Mesangial cell (primary cell): Measurements from ENCODE around the genes SH3BP2, NOP14 and RGS12.

DNA sequence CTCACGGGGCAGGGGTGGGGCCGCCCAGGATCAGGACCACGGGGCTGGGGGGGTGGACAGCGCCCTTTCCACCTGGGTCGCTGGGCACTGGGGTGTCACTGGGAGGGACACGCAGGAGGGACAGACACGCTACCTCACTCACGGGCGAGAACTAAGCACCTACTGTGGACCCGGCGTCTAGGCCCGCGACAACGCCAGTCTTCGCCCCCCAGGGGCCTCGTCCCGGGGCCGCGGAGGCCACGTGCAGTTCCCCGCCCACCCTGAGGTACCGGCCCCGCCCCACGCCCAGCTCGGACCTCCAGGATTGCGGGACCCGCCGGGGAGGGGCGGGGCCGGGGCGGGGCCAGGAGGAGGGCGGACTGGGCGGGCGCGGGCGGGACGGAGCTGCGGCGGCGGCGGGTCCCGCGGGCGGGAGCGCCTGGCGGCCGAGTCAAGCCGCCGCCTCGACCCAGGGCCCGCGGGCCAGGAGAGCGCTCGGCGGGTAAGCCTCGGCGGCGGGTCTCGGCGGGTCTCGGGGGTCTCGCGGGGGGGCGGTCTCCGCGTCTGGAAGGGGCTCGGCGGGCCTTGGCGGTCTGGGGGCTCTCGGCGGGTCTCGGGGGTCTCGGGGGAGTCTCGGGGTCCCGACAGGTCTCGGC is at the start of gene SH3BP2:
Gene SH3BP2, plus strand, starts transcription at position 428 of the 635 bp plus-strand sequence.
- RAMPAGE, long total RNA = start-site peak on the plus strand centred at position 423 of the sequence, 37 bp wide, 47 reads

DNA sequence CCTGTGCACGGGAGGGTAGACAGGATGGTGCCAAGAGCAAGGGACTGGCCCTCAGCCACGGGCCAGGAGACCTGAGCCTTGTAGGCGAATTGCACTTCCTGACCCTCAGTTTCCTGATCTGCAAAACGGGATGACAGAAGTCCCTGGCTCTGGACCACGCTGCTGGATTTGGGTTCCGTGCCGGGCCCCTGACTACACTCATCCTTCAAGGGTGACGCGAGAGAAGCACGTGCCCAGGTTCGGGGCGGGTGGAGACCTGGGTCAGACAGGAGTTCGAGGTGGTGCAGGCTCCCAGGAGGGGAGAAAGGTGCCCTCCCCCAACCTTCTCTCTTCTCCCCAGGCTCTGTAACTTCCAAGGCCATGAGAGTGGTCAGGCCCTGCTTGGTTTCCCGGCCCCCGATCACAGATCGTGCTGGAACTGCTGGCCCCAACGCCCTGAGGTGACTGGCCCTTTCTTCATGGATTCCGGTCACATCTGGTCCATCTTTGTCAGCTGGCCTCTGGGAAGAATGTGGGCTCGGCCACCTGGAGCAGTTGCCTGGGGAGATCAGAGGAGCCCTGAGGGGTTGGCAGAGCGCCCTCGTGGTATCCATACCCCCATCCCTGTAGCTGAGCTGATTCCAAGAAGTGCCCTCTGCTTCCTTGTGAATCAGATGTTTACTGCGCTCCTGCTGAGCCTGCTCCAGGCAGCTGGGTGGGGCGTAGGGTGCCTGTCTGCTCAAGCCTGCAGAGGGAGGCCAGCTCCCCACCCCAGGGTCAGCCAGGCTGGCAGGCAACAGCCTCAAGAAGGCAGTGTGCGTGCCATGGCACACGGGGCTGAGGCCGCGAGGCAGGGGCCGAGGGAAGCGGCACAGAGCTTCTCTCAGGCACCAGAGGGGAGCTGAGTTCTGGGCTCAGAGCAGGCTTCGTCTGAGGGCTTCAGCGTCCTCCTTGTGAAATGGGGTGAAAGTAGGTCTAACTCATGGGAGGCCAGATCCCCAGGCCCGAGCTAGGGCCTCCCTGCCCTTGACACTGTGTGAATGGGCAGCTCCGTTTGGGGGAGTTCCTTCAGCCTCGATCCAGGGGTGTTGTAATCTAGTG is 3.5 kb downstream of the SH3BP2 start:
- RAMPAGE, long total RNA = no peak

DNA sequence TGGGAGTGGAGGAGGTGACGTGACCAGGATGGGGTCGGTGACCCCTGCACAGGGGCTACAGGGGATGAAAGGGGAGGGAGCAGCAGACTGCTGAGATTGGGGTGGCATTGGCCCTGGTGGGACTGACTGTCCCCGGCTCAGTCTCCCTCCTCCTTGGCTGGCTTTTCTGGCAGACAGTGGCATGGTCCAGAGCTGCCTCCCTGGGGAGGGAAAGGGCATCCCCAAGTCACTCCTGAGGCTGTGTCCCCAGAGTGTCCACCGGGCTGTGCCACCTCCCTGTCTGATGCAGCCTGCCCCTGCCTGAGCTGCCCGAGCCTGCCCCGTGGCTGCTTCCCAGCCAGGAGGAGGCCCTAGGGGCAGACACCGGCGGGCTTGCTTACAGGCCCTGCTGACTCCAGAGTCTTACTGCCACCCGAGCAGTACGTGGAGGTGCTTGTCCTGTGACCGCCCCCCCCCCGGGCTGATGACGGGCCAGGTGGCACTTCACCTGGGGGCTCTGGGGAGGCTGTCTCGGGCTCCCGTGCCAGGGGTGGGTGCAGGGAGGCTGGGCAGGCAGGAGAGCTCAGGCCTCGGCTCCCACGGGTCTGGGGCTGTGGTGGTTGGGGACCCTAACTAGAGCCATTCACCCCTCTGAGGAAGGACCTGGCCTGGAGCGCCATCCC is 7.3 kb downstream of the SH3BP2 start:
- RAMPAGE, long total RNA = no peak

DNA sequence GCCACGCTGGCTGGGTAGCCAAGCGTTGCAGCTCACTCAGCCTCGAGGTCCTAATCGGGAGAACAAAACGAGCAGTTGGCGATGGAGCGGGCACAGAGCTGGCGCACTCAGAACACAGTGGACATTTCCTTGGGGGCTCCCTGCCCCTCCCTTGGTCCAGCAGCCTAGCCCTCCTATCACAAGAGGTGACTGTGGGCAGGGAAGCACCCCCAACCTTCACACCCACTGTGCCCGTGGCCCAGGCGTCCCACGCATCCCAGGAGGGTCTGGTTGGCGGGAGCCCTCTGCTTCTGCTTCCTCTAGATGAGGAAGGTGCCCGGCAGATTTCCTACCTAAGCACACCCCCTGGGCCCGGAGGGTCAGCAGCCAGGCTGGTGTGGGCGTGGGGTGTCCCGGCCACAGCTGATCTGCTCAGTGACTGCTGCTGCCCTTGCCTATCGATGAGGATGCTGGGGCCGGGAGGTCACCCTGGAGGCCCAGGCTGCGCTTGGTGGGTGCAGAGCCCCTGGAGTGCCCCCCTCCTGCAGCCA is 12.0 kb downstream of the SH3BP2 start:
- RAMPAGE, long total RNA = no peak

DNA sequence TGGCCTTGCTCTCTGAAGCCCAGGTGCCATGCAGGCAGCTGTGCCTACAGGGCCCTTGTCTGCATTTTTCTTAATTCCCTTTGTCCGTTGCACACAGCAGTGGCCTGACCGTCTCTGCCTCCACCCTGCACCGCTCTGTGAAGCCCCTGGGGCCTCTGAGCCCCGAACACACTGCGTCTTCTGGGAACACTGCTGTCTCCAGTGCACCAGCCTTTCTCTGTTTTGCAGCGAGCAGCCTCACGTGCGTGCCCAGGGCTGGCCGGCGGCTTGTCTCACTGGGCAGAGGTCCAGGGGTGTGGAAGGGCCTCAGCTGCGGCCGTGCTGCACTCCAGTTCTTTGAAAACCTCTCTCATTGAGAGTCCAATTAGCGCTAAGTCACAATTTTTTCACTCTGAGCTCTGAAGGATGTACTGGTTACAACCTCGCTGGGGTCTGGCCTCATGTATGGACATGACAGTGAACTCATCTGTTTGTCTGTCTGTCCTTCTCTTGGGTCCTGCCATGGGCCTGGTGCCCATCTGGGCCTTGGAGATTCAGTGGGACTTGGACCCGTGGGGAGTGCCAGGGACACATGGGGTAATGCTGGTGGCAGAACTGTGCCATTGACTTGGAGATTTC is 14.1 kb downstream of the SH3BP2 start:
- RAMPAGE, long total RNA = no peak

DNA sequence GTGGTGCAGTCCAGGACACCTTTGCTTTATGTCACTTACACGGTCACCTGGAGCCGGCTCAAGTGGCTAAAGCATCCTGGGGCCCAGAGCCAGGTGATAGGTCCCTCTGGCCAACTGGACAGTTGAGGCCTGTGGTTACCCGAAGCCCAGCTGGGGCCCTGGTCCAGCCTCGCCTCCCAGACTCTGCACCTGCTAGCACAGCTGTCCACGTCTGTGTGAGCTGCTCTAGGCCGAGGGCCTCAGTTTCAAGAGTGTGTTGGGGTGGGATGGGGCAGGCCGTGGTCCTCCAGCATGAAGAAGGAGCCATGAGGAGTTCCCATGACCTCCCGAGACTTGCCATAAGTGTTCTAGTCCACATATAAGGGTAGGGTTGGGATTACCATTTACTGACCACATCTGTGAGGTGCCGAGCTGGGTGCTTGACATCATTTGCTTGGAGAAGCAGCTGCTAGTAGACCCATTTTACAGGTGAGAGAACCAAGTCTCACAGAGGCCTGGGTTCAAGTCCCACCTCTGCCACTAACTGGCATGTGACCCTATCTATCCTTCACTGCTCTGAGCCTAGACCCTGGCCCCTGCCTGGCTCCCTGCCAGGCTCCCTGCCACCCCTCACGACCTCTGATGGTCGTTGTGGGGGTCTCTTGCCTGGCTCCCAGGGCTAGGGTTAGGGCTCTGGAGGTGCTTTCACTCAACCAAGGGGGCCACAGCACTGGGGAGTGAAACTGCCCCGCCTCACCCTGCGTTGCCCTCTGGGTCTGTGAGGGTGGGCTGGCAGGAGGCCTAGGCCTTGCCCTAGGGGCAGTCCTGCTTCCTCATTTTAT is 7.4 kb upstream of the ADD1 start:
- RAMPAGE, long total RNA = no peak

DNA sequence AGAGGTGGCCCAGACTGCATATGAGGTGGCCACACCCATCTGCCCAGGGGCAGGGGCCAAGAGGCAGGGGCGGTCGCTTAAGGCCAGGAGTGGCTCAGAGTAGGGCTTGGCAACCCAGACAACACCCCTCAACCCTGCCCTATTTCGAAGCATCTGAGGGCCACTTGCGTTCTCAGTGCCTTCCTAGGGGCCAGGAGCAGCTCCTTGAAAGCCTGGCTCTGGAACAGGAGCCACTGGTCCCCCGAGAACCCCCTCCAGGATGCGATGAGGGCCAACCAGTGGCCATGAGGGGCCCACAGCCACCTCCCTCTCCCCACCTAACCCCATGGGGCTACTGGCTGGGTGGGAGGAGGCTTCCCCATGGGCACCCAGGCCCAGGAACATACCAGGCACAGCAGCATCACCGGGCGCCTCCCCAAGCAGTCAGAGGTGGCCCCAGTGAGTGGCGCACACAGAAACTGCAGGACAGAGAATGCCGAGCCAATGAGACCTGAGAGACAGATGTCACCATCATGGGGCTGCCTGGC is 1.8 kb downstream of the MFSD10 start:
- RAMPAGE, long total RNA = no peak

GRCh38 chr4:2939321-2940249 is 5.0 kb upstream of the MFSD10 start:
- RAMPAGE, long total RNA = no peak

GRCh38 chr4:2962741-2963524 is at the start of gene NOP14:
NOP14 (minus strand) TSS chr4:2963406.
- RAMPAGE, long total RNA = start-site peak on the minus strand at chr4:2963340-2963419, 1,079 reads

- RAMPAGE, long total RNA = no peak
These were observed 26.7 kb upstream of the HTT start for GRCh38 chr4:3047543-3048323.

DNA sequence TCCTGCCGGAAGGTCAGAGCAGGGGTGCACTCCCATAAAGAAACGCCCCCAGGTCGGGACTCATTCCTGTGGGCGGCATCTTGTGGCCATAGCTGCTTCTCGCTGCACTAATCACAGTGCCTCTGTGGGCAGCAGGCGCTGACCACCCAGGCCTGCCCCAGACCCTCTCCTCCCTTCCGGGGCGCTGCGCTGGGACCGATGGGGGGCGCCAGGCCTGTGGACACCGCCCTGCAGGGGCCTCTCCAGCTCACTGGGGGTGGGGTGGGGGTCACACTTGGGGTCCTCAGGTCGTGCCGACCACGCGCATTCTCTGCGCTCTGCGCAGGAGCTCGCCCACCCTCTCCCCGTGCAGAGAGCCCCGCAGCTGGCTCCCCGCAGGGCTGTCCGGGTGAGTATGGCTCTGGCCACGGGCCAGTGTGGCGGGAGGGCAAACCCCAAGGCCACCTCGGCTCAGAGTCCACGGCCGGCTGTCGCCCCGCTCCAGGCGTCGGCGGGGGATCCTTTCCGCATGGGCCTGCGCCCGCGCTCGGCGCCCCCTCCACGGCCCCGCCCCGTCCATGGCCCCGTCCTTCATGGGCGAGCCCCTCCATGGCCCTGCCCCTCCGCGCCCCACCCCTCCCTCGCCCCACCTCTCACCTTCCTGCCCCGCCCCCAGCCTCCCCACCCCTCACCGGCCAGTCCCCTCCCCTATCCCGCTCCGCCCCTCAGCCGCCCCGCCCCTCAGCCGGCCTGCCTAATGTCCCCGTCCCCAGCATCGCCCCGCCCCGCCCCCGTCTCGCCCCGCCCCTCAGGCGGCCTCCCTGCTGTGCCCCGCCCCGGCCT is 802 bp upstream of the HTT start:
- RAMPAGE, long total RNA = no peak

DNA sequence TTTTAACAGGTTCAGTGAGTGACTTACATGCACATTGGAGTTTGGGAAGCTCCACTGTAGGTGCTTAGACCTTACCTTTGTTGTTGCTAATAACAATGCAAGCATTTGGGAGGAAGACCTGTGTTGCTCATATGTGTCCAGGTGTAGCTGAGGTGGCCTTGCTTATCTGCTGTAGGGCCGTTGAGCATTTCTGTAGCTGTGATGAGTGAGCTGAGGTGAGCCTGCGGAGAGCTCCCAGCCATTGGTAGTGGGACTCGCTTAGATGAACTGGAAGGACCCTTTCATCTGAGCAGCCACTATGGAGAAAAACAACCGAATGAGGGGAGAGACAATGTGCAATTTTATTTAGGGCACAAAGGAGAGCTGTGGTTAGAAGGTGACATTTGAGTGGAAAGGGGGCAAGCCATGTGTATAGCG is 8.1 kb downstream of the HTT start:
- RAMPAGE, long total RNA = no peak

GRCh38 chr4:3123152-3123840 is 48.8 kb downstream of the HTT start:
- RAMPAGE, long total RNA = no peak

- RAMPAGE, long total RNA = no peak
These were observed 59.8 kb downstream of the HTT start for GRCh38 chr4:3134167-3134877.

- RAMPAGE, long total RNA = no peak
These were observed 56.1 kb upstream of the MSANTD1 start for GRCh38 chr4:3192867-3193198.

DNA sequence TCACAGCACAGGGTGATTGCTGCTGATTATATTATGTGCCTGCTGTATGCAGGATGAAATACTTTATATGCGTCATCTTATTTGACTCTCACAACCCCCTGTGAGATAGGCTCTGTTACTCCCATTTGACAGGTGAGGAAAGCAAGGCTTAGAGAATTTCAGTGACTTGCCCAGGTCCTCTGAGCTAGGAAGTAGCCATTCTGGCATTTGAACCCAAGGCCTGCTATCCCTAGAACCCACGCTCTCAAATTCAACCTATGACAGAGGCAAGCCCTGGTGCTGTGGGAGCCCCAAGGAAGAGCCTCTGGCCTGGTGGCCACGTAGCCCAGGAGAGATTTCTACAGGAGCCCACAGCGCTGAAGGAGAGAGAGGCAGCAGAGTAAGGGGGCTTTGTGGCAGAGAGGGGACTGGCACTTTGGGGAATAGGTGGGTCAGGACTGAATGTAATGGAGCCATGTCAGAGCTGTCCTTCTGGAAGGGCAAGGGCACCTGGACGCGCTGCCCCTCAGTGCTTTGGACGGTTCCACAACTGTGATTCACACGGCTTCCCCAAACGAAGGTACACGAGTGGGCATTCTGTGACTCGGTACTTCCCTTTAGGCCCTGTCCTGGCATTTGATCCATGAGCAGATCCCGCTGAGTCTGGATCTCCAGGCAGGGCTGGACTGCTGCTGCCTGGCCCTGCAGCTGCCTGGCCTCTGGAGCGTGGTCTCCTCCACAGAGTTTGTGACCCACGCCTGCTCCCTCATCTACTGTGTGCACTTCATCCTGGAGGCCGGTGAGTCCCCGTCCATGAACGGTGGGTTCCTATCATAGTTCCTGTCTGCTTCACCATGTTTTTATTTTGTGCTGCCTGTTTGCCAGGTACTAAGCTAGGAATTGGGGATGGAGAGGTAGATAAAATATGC is 35.3 kb upstream of the MSANTD1 start:
- RAMPAGE, long total RNA = no peak

GRCh38 chr4:3285292-3286194 is 7.3 kb upstream of the RGS12 start:
- RAMPAGE, long total RNA = no peak

- RAMPAGE, long total RNA = no peak
These were observed 1.3 kb upstream of the RGS12 start for GRCh38 chr4:3291534-3291955.

DNA sequence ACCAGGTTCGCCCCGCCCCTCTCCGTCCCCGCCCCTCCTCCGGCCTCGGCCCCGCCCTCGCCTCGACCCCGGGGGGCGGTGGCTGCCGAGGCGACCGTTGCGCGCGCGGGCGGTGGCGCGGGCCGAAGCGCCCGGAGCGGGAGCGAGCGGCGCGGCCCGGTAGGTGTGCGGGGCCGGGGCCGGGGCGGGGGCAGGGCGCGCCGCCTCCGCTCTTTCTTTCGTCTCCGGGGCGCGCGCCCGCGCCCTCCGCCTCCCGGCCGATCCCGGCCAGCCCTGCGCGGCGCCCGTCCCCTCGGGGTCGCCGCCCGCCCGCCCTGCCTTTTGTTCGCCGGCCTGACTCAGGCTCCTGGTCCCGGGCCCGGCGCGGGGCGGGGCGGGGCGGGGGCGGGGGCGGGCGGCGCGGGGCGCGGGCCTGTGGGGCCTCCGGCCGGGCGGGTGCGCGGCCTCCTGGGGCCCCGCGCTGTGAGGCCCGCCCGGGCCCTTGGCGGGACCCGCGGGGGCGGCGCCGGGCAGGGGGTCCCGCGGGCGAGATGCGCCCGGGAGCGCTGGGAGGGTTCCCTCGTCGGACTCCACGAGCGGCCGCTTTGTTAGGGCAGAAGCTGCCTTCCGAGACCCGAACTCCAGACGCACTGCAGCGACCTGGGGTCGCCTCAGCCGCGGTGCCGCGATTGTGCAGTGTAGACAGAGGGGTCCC is at the start of gene RGS12:
Gene RGS12, plus strand, starts transcription at position 81 of the 694 bp plus-strand sequence.
- RAMPAGE, long total RNA = no peak

- RAMPAGE, long total RNA = no peak
These were observed 38.5 kb downstream of the RGS12 start for GRCh38 chr4:3331258-3331863.